Left ventricle myocardium (tissue), 1 donor: Measurements from ENCODE around the gene DGKE.

- PRO-cap = no peak
Measured at GRCh38 chr17:54685526-54685982, 215.1 kb upstream of the TOM1L1 start.

DNA sequence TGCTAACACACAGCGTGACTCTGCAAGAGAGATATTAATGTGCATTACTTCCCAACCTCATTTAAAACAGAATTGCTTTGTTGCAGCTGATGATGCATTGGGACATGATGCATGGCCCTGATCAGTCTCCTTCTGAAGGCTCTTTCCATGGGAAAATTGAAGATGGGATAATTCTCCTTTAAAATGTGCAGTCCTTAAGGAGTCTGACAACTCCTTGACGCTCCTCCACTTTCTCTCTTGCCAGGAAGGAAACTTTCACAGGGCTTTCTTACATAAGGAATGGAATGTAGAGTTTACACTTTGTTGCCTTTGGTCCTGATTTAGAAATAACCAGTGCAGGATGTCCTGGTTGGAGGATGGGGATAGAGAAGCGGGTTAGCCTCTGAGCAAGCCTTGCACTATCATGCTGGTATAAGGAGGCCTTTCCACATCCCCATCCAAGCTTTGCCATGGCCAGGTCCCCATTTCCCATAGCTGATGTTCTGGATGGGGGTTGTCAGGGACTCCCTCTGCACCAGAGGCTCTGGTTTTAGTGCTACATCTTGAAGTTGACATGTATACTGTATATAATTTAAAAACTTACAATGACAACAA, 21.7 kb upstream of the MMD start:
- PRO-cap = no peak

DNA sequence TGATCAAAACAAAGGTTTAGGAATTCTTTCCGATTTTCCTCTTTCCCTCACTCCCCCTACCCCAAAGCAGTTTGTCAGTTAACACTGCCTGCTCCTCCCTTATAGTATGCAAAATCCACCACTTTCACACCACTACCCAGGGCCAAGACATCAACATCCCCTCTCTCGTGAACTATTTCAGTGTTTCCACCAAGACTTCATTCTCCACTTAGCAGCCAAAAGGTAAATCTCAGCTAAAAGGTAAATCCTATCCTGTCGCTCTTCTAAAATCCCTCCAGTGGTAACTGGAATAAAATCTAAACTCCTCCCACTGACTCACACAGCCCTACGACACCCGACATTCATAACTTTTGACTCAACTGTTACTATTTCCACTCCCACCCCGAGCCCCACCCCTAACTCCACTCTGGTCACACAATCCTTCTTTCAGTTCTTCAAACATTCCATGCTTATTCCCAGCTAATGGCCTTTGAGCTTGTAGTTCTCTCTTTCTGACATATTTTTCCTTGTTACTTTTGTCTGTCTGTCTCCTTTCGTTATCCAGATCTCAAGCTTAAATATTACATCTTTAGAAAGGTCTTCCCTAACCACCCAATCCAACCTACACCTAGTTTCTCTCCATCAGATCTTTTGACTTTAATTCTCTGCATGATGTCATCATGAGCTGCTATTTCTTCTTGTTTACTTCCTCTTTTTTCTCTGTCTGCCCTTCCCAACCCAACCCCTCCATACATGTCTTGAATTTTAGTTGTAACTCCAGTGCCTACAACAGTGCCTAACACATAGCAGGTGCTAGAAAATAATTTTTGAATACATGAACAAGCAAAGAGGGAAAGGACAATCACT, 146.5 kb downstream of the TMEM100 start:
- PRO-cap = unidirectional peak, plus-strand start at position 702 of the sequence

- PRO-cap = bidirectional peak, plus-strand start at chr17:55731709, minus-strand start at chr17:55731661; bidirectional peak, plus-strand start at chr17:55732244, minus-strand start at chr17:55731948
Measured at GRCh38 chr17:55731322-55732335, 9.0 kb upstream of the TMEM100 start.

- PRO-cap = no peak
Measured at GRCh38 chr17:56431798-56432194, 161.7 kb upstream of the NOG start.

- PRO-cap = no peak
Measured at GRCh38 chr17:56707590-56708045, 114.1 kb downstream of the NOG start.

DNA sequence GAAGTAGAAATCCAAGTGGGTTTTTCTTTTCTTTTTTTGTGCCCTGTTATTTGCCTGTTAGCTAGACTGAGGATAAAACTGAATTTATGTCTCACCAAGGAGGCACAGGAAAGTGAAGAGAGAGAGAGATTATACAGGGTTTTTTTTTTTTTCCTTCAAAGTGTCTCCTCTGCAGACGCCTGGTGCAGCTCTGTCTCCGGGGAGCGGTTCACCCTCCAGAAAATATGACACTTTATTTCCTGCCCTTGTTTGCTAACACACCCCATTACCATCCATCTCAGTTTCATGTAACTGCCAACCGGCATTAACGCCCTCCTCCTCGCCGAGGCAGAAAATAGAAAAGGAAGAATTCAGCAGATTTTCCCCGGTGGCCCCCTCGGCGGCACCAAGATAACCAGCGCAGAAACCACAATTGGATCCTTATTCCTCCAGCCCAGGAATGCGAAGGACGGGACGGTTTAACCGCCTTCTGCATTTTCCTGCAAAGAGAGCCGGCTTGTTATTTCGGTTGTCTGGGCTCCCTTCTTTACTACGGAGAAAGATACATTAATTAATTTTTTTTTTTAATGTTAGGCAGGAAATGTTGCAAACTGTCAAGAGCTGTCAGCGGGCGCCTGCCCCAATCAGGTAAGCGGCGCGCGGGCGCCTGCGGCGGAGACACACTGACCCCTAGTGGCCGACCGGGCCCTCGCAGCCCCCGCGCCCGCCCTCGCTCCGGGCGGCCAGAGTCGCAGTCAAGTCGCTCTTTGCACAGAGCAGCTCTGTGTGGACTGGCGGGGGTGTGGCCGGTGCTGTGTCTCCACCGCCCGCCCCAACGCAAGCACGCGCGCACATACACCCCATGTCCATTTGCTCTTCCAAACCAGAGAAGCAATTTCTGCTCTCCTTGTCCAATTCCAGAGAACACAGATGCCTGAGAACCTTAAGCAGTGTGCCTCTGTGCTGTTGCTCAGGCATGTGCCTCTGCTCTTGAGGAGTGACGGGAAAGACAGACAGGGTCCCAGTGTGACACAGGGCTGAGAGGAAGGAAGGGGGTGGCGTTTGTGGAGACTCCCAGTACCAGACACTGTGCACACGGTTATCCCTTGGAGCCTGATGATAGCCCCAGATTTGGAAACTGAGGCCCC, 53.6 kb downstream of the C17orf67 start:
- PRO-cap = no peak

DNA sequence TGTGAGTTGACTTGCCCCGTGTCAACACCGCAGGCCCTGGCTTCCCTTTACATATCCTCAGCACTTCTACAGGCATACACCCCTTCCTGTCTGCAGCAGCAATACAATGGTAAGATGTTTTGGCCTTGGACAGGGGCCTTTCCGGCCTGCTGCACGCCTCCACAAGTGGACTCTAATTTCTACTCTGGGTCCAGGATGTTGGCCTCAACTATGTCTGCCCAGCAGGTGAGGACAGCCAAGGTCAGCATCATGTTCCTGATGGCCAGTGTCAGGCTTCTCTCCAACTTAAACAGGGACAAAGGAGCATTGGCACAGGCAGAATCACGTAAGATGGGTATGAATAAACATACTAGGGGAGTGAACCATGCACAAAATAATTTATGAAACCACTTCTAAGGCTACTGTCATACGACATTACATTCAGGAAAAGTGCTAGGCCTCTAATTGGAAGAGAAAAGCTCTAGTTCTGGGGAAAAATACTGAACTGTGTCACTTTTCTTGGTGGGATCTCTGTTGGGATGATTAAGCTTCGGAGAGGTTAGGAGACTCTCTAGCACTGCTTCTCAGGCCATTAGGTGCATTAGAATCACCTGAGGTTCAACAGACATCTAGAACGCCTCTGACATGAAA, 10.9 kb downstream of the C17orf67 start:
- PRO-cap = no peak

DNA sequence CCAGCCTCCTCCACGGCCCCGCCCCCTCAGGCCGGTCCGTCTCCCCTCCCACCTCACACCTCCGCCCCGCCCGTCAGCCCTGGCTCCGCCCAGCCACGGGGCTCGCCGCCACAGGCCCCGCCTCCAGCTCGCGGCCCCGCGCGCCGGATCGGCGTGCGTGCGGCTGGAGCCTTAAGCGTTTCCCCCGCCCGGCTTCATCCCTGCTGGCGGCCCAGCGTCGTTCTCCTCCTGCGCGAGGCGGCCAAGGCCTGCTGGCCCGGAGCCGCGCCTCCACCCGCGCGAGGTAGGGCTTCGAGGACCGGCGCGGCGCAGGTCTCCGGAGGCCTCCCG, at the start of gene DGKE:
DGKE (plus strand) TSS at position 174 of the 330 bp plus-strand sequence.
- PRO-cap = bidirectional peak, plus-strand start at position 197 of the sequence, minus-strand start outside the sequence

DNA sequence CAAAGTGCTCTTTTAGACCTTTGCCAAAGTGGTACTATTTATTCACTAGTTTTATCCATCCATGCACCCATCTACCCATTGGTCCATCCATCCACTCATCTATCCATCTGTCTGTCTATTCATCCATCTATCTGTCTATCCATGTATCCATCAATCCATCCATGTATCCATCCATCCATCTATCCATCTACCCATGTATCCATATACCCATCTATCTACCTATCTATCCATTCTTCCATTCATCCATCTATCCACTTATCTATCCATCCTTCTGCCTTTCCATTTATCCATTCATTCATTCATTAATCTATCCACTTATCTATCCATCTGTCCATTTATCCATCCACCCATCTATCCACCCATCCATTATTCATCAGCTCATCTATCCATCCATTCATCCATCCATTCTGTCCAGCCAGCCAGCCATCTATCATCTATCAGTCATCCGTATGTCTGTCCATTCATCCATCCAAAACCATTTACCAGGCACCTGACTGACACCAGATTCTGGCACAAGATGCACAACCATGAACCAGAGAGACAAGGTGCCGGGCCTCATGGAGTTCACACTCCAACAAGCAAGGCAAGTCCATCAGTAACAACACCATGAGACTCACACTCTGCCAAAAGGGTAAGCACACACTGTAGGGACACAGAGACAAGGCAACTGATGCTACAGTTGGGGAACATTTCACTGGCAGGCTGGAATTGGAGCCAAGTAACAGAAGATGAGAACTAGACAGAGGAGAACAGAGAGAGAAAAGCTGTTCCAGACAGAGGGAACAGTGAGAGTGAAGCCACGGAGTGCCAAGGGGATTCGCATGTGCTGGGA, 21.4 kb downstream of the TRIM25 start:
- PRO-cap = no peak

- PRO-cap = no peak
Measured at GRCh38 chr17:56938113-56938586, 22.7 kb downstream of the COIL start.

GRCh38 chr17:57086115-57086687, 1.2 kb downstream of the AKAP1 start:
- PRO-cap = unidirectional peak, minus-strand start at chr17:57086359

- PRO-cap = no peak
Measured at GRCh38 chr17:57264546-57265579, 8.5 kb downstream of the MSI2 start.

- PRO-cap = no peak
Measured at GRCh38 chr17:57270830-57271678, 14.7 kb downstream of the MSI2 start.

DNA sequence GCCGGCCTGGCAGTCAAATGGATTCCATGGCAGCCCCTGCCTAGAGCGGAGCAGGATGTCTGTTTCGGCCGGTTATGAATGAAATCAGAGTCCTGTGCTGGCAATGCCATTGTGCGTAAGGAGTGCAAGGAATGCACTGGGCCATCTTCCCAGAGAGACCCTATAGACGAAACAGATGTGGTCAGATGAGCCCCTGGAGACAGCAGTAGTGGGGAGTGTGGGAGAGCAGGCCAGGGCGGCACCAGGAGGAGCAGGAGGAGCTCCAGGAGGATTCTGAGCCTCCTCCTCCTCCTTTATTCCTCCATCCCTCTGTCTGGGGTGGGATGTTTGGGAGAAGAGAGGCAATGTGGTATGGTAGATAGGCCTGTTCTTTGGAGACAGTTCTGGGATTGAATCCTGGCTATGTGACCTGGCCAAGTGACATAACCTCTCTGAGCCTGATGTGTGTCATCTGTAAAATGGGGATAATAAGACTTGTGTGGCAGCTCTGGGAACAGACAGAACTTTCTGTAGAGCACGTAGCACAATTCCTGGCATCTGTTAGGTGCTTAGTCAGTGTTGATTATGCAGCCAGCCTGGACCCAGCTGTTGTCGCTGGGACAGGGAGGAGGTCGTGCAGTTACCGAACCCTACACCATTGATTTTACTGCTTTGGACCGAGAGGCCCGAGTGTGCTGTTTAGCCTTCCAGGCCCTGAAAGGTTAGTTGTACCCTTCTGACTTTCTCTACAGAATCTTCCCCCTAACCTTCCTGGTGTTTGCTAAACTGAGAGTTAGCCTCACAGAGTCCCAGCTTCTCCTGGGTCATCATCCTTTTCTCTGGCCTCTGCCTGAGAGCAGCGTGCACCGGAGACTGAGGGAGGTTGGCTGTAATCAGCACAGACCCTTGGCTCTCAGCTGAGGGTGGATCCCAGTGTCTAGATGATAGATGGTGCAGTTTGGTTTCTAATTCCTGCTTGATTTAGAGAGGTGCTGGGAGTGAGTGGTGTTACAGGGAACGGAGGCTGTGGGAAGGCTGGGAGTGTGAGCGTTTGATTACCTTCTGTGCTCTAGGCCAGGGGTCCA, 31.7 kb downstream of the MSI2 start:
- PRO-cap = no peak

DNA sequence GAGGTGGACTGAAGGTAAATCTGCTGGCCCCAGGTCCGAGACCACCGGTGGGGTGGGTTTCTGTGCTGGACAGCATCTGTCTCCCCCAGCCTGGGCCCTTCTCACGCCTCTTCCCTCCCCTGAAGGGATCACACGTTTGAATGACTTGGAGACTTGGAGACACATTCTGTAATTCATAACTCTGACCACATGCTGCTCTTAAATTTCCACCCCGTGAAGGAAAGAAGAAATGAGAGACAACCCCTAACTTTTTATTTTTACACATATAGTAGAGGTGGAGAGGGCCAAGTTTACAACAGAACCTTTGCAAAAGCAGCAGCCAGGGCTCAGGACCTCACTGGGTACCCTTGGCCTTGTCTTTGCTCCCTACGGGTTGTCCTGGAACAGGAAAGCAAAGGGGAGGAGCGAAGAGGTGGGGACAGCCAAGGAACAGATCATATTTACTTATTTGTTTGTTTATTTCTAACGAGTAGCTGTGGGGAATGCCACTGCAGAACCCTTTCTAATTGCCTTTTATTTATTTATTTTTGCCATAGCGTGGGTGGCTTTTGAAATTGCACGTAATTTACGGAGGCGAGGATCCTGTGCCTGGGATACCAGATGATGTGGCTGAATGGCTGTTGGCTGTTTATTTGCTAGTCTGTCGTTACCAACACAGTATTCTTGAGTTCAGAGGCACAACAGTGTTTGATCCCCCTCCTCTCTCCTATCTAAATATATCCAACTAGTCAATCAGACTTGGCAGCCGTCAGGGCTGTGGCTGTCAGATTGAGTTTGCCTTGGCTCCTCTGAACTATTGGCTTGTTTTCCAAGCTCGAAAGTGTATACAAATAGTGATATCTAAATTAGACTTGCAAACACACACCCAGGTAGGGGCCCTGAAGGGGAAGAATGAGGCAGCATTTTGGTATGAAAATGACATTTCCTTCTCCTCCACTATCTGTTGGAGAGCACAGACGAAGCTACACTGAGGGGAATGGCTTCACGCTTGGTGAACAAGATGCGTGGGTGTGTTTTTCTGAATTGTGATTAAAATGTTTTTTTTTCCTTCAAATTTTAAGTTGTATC, 110.3 kb downstream of the MSI2 start:
- PRO-cap = no peak

DNA sequence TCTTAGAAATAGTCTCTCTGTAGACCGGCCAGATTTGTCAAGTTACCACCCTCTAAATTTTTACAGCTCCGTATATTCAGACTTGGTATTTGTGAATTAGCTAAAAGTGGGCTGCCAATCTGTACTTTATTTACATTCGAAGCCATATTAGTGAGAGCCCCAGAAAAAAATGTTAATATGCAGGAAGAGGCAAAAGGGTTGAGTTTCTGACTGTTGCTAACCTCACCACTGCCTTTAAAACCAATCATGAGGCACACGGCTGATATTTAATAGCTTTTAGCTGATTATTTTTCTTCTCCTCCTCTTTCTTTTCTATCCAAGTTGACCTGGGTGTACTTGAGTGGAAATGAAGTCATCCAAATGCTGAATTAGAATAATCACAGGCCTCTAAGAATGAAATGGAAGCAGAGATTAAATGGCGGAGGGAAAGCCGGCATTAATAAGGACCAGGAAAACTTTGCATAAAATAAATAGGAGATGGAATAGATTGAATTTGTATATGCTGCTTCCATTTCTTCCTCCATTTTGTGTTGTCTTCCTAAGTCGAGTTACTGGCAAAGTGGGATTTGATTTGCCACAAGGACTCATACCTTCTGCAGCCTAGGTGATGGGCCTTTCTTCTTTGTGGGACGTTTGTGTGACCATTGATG, 152.8 kb downstream of the MSI2 start:
- PRO-cap = no peak

DNA sequence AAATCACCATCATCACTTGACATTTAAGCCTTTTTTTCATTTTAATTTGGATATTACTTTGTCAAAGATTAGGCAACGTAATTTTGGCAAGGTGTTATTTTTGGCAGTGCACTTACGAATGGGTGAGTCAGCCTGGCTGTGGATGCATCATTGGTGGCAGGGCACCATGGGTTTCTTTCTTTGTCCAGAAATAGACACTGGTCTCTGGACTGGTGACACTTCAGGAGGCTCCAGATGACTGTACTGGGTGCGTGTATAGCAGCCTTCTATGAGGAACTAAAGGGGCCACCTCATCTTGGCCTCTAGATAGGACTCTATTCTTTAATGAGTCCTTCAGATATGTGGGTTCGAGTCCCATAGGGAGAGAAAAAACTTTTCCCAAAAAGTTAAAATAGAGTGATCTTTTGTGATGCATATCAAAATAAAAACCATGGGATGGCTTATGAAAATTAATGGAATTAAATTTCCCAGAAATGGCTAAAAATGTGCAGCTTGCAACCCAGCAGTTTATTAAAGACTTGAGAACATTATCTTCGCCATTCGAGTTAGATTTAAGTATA, 166.5 kb downstream of the MSI2 start:
- PRO-cap = no peak

DNA sequence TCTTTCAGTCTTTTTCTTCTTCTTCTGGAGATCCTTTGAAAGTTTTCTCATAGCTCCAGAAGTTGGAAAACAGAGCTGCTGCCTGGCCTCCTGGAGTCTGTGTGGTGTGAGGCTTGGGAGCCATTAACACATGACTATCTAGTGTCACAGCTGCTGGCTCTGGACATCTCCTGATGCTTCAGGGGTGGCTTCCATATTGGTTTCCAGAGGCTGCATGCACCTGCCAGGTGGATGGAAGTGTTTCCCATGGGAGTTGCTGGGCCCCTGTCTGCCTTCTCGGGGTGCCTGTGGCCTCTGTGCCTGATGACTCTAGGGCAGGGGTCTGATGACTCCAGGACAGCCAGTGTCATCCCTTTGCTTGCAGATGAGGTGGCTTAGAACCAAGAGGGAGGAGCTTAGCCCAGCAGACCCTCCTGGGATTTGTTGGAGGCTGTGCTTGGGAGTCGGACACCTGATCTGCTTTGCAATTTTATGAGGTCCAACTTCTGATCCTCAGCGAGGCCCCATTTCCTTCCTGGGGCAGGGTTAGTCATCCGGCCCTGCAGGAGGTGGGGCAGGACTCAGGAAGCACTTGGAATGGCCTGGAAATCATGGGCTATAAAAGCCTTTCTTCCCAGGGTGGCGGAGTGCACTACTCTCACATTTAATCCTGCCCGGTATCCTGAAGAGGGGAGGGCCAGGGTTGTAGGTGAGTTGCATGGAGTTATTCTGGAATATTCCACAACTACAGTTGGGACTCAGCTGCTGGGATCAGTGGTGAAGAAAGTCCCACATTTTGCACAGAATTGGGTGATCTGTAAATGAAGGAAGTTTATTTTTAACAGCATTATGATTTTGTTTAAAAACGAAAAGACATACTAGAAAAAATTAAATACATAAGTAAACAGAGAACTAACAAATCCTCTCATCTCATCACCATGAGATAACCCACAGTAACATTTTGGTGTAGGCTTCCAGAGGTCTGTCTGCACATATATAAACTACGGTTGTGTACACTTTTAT, 168.5 kb downstream of the MSI2 start:
- PRO-cap = no peak

DNA sequence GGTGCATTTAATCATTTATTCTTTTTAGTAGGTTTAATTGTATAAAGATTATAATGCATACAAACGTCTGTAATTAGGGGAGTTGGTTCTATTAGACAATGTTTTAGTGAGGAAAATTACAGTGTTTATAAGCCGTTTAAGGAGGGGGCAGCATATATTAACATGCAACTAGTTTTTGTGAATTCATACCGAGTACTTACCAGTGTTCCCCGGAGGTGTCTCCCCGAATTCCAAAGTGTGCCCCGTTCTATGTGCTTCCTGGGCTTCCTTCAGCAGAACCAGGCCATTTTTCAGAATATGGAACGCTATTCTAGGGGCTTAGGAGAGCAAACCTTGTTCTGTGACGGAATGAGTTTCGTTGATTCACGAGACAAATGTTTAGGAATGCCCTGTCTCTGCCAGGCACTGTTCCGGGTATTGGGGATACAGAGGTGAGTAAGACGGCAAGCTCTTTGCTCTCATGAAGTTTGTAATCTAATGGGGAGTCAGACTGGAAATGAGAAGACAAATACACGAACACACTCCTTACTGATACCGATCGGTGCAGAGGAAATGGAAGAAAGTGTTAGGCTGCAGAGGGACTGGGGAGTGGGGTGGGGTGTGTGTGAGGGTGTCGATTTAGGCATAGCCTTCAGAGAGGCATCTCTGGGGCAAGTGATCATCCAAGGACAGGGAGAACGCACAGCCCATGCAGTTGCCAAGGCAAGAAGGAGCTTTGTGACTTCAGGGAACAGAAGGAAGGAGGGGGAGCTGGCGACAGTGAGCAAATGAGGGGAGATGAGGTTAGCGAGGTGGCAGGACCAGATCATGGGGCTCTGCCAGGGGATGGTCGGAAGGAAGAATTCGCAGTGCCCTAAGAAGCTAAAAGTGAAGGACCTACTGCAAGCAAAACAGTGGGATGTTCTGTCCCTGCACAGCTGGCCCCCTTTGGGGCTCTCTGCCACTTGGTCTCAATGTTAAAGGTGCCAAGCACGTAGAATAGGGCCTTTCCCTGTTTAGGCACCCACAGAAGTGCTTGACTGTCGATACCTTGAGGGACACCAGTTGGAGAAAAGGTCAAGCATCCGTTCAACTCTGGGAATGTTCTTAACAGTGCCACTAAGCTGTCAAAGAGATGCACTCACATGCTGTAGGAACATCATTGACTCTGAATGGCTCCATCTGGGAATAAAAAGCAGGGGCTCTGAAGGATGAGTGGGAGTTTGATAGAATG, 189.6 kb downstream of the MSI2 start:
- PRO-cap = no peak